Spinal cord (tissue), 3 donors: ENCODE measurements around the gene RELL1.

GRCh38 chr4:26886960-26887503, 26.4 kb downstream of the STIM2 start:
- PRO-cap: no peak
- RAMPAGE, long total RNA: no peak

- PRO-cap: no peak
- RAMPAGE, long total RNA: no peak
Observed at GRCh38 chr4:26907664-26908132, 47.1 kb downstream of the STIM2 start.

DNA sequence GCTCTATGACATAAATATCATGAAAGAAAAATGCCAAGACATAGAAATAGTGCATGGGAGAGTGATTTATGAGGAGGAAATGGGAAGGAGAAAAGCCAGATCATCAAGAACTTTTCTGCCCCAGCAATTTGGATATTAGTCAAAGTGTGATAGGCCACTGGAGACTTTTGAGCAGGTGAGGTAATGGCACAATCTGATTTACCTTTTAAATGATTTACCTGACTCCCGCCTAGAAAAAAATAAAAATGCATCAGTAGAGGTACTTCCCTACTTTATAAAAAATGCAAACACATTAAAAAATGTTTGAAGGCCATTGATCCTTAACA, 688.2 kb upstream of the PCDH7 start:
- PRO-cap: no peak
- RAMPAGE, long total RNA: no peak

DNA sequence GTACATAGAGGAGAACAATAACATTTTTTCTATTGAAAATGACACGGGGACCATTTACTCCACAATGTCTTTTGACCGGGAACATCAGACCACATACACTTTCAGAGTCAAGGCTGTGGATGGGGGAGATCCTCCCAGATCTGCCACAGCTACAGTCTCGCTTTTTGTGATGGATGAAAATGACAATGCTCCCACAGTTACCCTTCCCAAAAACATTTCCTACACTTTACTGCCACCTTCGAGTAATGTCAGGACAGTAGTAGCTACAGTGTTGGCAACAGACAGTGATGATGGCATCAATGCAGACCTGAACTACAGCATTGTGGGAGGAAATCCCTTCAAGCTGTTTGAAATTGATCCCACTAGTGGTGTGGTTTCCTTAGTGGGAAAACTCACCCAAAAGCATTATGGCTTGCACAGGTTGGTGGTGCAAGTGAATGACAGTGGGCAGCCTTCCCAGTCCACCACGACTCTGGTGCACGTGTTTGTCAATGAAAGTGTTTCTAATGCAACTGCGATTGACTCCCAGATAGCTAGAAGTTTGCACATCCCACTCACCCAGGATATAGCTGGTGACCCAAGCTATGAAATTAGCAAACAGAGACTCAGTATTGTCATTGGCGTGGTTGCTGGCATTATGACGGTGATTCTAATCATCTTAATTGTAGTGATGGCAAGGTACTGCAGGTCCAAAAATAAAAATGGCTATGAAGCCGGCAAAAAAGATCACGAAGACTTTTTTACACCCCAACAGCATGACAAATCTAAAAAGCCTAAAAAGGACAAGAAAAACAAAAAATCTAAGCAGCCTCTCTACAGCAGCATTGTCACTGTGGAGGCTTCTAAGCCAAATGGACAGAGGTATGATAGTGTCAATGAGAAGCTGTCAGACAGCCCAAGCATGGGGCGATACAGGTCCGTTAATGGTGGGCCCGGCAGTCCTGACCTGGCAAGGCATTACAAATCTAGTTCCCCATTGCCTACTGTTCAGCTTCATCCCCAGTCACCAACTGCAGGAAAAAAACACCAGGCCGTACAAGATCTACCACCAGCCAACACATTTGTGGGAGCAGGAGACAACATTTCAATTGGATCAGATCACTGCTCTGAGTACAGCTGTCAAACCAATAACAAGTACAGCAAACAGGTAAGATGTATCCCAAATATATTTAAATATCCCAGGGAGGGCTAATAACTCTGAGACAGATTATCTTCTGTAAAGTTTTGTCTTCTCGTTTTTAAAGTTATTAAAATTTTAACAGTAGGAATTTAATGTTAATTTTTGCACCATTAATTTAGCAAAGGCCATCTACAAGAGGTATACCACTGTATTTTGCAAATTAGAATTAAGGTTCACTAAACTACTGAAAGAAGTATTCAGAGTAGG, 3.8 kb downstream of the PCDH7 start:
- PRO-cap: no peak
- RAMPAGE, long total RNA: no peak

- PRO-cap: no peak
- RAMPAGE, long total RNA: no peak
Observed at GRCh38 chr4:30808140-30808665, 88.0 kb downstream of the PCDH7 start.

DNA sequence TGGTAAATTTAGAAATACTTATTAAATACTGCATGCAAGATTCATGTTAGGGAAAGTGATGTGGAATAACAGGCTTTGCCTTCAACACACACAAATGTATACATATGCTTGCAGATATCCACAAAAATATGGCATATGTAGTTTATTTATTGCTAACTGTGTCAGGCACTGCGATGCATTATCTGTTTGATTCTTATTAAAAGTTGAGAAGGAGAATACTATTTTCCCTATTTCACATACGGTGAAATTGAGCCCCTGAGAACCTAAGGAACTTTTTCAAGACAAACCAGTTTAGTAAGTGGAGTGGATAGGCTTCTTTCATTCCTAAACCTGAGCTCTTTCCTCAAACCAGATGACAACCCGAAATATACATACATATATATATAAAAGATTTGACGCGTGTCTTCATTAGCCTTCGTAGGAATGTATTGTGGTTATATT, 379.3 kb downstream of the PCDH7 start:
- PRO-cap: no peak
- RAMPAGE, long total RNA: no peak

GRCh38 chr4:33558933-33559195, 2685.4 kb downstream of the ARAP2 start:
- PRO-cap: no peak
- RAMPAGE, long total RNA: no peak

- PRO-cap: no peak
- RAMPAGE, long total RNA: no peak
Observed at GRCh38 chr4:36129022-36130153, 114.9 kb downstream of the ARAP2 start.

DNA sequence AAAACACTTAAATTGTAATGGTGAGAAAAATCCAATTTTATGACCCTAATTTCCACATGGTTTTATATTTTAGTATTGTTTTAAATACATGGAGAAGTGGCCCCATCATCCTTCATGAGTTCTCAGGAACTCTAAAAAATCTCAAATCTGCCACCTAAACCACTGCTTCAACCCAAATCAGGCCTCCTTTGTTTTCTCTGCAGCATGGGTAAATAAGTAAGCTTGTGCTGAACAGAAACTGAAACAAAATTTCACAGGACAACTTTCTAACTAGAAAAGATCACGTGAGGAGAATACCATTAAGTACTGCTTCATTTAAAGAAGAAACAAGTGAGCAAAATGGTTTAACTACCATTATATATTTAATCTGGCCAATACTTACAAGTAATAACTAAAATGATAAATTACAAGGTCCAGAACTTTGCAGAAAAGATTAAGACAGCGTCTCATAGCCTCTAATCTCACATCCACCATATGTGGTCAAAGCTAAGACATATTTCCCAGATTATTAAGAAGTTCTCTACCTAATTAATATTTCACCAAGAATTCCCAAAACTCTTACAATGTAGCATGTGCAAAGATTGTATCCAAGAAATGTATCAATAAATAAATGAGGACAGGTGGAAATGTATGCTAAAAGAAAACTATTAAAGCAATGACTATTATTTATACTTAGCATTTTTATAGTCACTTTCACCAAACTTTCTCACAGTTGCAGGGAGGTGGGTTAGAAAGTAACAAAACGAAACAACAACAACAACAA, 2.4 kb downstream of the ARAP2 start:
- PRO-cap: no peak
- RAMPAGE, long total RNA: no peak

- PRO-cap: no peak
- RAMPAGE, long total RNA: no peak
Observed at GRCh38 chr4:36284720-36284994, 3.2 kb downstream of the DTHD1 start.

DNA sequence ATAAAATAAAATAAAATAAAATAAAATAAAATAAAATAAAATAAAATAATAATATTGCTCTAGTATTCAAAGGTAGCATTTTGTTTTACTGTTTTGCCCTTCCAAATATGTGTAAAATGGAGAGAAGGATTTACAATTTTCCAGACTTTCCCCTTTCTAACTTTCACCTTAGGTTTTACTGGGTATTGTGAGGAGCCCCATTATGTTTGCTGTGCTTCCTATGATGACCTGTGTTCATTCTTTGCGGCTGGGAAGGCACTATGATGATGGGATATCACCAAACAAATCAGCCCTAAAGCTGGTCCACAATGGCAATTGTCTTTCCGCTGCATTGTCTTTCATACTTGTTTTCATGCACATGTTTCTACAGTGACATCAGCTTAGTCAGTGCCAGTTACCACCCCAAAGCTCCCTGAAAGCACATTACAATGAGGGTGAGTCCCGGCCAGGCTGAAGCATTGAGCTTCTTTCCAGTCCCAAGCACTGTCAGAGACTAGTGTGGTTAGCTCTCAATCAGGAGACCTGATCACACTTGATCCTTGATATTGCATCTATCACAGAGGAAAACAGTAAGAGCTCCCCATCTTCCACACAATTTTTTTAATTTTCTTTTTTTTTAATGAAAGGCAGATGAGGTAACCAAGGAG, 50.9 kb downstream of the DTHD1 start:
- PRO-cap: no peak
- RAMPAGE, long total RNA: no peak

DNA sequence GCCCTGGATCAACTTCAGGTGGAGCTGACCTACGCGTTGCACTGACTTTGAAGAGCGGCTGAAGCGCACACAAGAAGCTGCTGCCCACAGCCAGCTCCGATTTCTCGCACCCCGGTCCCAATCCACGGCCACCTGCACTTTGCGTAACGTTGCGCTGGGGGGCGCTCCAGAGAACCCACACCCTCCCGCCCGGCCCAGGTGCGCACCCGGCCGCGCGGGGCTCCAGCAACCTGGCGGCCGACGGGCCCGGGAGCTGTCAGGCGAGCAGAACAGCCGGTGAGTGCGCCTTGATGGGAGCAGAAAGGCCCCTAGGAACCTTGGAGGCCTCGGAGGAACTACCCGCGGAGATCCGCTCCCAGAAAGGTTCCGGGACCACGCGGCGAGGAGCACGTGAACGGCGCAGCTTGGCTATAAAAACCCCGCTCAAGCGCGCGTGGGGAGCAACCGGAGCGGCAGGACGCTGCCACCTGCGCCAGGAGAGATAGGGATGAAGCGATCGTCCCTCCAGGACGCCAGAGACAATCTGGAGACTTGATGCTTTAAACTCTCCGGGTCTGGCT, 718 bp upstream of the NWD2 start:
- PRO-cap: no peak
- RAMPAGE, long total RNA: no peak

DNA sequence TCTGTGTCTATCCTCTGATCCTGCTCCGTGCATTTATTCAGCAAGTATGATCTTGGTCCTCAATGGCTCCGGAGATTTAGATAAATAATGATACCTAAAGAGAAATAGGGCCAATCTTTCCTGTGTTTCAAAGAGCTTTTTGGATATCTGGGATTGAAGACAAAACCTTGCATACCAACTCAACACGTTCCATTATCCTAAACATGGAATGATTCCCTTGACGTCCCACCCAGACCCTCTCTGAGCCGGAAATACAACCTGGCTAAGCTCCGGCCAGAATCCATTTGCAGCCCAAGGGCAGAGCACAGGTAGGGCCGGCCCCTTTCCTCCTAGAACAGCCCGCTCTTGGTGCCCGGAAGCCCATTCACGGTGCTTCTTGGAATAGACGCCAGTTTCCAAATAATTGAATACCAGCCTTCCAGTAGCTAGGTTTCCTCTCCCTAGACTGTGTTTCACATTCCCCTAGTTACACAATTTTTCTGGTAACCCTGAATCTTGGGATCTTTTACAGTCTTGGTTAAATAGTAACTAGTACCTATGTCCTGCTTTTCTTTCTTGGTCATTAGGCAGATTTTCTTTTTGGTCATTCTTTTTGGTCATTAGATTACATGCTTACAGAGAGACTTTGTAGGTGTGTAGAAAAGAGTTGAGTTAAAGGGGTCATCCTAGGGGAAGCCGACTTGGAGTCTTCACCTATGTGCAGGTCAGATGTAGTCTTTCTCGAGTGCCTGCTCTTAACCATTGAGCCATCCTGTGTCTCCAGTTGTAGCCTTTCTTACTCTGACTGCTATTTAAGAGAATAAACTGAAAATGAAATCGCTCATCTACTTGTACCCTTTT, 2.0 kb downstream of the C4orf19 start:
- PRO-cap: no peak
- RAMPAGE, long total RNA: no peak

DNA sequence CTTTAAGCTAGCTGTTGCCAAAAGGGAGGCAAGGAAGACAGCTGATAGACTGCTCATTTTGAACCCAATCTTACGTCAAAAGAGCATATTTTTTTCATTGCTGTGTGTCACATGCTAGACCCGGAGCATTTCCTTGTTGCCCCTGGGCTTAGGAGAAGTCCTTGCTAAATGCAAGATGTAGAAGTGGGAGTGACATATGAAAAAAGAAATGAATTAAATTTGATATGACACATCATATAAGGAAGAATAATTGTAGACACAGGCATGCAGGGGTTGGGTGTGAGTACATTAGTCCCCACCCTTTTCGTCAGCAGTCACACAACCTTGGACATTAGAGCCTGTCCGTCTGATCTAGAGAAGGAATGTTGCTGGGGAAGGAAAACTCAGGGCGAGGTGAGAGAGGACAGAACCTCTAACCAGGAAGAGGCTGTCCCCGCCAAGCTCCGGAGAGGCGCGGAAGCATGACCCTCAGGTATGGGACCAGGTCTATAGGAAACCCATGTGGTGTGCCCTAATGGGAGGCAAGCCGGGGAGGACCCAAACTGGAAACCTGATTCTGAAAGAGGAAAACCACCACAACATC, 102.2 kb downstream of the RELL1 start:
- PRO-cap: no peak
- RAMPAGE, long total RNA: no peak

GRCh38 chr4:37686145-37687260, at the start of gene RELL1:
Gene RELL1 (minus strand): TSS chr4:37686376.
- PRO-cap: no peak
- RAMPAGE, long total RNA: no peak

GRCh38 chr4:37822393-37822669, 4.2 kb upstream of the PGM2 start:
- PRO-cap: no peak
- RAMPAGE, long total RNA: no peak

GRCh38 chr4:38050929-38051485, 90.8 kb downstream of the PTTG2 start:
- PRO-cap: no peak
- RAMPAGE, long total RNA: no peak

GRCh38 chr4:38085340-38086097, 125.3 kb downstream of the PTTG2 start:
- PRO-cap: no peak
- RAMPAGE, long total RNA: no peak

GRCh38 chr4:38119782-38120708, 159.8 kb downstream of the PTTG2 start:
- PRO-cap: no peak
- RAMPAGE, long total RNA: no peak

GRCh38 chr4:38179833-38180496, 219.8 kb downstream of the PTTG2 start:
- PRO-cap: no peak
- RAMPAGE, long total RNA: no peak